Jejunum (tissue), 1 donor: ENCODE measurements around a stretch of chr1.

GRCh38 chr1:2541438-2542155, 11.5 kb upstream of the HES5 start:
- PRO-cap, result no peak

DNA sequence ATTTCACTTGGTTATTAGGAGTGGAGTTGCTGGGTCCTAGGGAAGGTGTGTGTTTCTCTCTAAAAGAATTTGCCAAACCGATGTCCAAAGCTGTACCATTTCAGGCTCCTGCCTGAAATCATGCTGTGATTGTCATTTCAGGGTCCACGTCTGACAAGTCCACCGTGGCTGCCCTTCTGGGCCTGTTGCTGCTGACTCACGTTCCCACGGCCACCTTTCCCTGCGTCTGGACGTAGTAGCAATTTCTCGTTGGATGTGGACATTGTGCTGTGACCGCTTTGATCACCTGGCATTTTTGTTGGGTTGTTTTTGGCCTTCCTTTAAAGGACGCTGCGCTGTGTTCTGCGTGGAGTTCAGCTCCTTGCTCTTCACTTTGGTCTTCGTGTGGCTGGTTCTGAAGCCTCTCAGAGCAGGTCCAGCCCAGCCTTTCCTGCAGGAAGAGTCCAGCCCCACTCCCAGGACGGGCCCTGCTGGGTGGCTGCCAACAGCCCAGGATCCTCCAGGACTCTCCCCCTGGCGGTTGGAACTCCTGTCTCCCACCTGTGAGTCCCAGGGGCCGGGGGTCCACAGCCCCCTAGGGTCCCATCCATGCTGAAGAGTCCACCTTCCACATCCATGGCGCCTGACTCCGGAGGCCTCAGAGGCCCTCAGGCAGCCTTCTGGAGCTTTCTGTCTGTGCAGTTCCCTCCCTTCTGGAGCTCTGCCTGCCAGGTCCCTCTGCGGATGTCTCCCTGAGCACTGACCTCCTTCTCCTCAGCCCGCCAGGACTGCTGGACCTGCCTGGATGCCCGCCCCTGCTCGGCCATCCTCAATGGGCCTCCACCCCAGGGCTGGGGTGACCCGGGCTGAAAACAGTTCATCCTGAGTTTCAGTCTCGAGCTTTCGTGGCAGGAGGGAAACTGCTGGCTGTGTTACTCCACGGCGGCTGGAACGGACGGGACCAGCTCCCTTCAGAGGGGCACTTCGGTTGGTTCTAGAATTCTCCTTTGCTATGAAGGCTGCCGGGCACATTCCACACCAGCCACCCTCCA, 4.6 kb upstream of the TNFRSF14 start:
- PRO-cap, result no peak

DNA sequence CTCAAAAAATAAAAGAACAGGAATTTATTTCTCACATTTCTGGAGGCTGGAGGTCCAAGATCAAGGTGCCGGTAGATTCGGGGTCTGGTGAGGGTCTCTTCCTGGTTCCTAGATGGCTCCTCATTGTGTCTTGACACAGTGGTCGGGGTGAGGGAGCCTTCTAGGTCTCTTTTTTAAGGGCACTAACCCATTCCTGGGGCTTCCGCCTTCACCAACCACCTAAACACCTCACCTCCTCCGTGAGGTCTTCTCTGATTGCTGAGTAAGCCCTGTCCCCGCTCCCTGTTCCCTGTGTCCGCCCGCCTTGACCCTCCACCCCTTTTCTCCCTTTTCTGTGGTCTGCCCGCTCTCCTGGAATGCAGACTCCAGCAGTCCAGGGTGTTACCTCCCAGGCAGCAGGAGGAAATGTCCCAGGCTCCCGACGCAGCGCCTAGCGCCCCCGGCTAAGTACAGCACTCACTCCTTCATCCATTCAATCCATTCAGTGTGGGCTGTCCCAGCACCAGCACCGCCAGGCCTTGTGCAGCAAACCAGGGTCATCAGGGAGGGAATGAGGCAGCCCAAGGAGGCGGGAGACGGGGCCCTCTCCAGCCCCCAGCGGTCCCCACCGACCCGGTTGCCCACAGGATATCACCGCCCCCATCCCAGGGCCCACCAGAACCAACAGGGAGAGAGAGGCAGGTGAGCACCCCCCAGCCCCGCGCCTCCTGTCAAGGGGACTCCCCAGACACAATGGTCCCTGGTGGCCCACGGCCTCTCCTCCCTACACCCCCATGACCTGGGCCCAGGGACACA, 10.0 kb downstream of the TNFRSF14 start:
- PRO-cap, result no peak

- PRO-cap, result no peak
These were observed 22.6 kb downstream of the PRXL2B start for GRCh38 chr1:2609301-2609500.

DNA sequence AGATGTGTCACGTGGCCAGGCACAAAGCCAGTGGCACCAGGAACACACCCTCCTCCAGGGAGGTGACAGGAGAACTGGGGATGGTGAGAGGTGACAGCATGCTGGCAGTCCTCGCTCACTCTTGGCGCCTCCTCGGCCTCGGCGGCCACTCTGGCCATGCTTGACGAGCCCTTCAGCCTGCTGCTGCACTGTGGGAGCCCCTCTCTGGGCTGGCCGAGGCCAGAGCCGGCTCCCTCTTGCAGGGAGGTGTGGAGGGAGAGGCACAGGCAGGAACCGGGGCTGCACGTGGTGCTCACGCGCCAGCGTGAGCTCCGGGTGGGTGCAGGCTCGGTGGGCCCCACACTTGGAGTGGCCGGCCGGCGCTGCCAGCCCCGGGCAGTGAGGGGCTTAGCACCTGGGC, 11.5 kb upstream of the TTC34 start:
- PRO-cap, result no peak

DNA sequence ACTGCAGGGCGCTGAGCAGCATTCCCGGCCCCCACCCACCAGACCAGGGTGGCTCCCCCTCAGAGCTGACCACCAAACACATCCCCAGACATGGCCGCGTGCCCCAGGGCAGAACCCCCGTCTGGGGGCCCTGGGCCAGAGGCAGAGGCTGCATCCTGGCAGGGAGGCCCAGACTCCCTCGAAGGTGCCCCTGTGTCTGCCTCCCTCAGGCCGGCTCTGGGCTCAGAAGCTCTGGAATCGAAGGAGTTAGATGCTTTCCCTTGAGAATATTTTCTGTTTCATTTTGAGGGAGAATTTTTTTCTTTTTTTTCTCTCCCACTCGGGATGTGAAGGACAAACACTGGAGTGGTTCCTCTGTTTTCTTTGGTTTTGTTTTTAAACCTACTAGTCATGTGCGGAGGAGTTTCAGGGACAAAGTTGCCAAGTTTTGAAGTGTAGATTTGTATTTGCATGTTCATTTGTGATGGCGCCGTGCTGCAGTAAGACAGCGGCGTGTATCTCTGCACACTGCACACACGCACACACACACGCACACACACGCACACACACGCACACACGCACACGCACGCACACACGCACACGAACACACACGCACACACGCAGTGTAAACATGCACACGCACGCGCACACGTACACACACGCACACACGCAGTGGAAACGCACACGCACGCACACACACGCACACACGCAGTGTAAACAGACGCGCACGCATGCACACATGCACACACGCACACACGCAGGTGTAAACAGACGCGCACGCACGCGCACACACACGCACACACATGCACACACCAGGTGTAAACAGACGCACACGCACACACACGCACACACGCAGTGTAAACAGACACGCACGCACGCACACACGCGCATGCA, 44.9 kb downstream of the PRDM16 start:
- PRO-cap, result no peak

DNA sequence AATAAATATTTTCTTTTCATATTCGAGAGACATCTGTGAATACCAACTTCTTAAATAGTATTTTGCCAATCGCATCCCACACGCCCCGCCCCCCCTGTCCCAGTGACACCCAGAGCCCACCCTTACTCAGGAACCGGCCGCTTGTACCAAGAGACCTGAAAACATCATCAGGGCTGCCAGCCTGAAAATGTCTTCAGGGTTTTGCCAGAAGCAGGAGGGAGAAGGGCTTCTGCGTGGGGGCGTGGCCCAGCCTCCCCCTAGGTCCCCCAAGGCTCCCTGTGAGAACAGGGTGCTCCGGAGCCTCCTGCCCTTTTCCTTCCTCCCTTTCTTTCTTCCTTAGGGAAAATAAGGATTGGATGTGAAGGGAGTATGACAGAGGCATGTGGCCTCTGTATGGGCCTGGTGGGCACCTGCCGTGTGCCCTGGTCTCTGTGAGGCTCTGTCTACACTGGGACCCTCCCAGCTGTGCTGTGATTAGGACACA, 126.5 kb downstream of the PRDM16 start:
- PRO-cap, result no peak

DNA sequence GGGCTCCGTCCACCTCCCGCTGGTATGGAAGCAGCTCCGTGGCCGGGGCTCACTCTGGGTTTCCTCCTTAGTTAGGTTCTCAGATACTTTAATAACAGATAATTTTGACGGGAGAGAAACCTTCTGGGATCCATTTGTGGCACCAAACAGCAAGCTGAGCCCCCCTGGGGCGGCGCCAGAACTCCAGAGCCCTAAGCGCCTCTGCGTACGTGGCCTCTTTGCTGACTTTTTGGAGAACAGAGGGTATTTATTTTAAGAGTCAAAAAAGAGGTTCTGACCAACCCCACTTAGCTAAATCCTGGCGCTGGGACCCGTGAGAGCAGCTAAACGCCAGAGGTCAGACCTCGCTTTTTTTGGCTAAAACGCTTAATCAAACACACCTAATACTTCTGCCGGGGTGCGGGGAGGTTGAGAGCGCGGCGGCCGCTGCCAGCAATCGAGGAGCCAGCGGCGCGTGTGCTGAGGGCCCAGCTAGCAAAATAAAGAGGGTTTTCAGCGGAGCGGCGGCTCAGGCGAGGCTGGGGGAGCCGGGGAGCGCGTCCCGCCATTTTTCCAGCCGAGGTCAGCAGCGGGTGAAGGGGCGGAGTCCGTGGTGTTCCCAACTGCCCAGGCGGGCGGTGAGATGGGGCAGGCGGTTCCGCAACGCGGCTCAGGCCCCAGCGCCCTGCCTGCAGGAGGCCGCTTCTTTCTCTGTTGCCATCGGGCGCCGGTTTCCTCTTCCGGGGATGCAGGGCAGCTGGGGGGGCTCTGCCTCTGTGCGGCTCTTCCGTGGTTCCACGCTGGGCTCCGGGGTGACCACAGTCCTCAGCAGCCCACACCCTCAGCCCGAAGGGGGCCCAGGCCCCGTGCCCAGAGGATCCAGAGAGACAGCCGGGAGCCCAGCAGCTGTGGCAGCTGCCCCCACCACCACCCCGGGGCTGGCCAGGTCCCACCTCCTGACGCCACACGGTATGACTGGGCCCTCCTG, 171.8 kb downstream of the PRDM16 start:
- PRO-cap, result no peak

GRCh38 chr1:3247276-3247702, 178.3 kb downstream of the PRDM16 start:
- PRO-cap, result unidirectional peak, plus-strand start at chr1:3247533; unidirectional peak, plus-strand start at chr1:3247588; unidirectional peak, plus-strand start at chr1:3247645

GRCh38 chr1:3251037-3251693, 182.2 kb downstream of the PRDM16 start:
- PRO-cap, result bidirectional peak, plus-strand start at chr1:3251361, minus-strand start at chr1:3251266

DNA sequence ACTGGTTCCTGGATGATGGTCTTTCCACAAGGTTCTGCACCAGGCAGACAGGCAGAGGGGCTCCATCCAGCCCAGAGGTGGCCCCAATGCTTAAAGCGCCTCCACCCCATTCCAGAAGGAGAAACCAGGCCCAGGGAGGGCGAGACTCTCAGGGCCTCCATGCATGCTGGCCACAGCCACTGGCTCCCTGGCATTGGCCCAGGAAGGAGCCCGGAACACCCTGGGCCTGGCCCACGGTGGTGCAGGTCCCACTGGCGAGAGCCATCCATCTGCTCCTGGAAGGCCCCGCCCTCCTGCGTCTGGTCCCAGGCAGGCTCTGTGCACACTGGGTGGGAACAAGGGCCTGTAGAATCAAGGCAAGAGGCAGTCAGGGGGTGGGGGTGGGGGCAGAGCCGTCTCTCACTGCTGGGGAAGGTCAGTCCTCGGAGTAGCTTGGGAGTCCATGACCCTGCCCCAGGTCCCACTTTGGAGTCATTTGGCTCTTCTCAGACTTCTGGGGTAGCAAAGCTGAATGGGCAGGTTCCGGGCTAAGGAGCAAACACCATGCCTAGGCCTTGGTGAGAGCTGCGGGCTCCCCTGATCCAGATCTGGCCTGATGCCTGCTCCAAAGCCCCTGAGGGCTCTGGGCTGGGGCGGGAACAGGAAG, 107.2 kb upstream of the ARHGEF16 start:
- PRO-cap, result no peak

DNA sequence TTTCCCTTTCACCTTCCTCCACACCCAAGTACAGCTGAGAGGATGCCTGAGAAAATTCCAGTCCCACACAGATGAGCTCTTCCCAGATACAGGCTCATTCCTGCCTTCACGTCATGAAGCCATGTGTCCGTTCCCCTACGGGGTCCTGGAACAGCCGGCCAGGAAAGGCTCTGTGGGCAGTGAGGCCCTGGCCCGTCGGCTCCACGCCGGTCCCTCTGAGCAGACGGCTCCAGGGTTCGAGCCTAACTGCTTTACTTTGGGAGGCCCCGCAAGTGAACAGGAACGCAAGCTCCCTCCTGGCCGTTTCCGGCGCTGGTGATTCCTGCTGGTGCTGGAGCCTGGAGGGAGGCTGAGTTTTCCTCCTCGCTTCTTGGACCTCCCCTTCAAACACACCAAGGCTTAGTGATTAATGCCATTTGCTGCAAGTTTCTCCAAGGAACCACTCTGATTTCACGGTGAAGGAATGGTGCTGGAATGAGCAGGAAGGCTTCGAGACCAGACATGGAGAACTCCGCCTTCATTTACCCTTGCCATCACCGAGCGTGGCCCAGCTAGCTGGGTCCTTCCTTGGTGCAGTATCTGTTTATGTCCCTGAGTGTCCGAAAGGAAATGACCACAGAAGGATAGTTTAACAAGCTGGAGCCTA, 57.0 kb upstream of the ARHGEF16 start:
- PRO-cap, result no peak

GRCh38 chr1:3419272-3419754, 35.2 kb upstream of the ARHGEF16 start:
- PRO-cap, result no peak

GRCh38 chr1:3530792-3532028, 76.7 kb downstream of the ARHGEF16 start:
- PRO-cap, result bidirectional peak, plus-strand start at chr1:3531581, minus-strand start at chr1:3531411

- PRO-cap, result bidirectional peak, plus-strand start at chr1:3625045, minus-strand start at chr1:3624779
These were observed 612 bp upstream of the TPRG1L start for GRCh38 chr1:3623946-3624859.

DNA sequence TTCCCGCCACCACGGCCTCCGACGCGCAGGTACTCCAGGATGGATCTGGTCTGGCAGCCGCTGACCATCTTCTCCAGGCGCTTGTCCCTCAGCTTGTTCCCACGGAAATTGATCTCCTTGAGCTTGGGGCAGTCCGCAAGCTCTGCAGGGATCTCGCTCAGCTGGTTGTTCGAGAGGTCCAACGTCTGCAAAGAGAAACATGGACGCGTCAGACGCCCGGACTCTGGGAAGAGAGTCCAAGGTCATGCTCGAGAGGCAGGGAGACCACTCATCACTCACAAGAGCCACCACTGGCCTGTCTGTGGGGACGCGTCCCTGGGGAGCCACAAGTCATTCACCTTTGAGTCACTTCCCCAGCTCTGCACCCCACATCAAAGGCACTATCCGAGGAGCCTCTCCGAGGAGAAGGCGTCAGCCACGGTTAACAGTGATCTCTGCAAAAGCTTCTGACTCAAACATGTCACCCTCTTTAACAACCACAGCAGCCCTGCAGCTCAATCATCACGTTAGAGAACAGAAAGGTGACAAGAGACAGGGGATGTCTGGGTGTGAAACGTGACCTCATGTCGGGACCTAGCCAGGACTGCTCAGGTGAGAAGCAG, 9.1 kb downstream of the LRRC47 start:
- PRO-cap, result no peak

- PRO-cap, result no peak
These were observed 7.9 kb downstream of the DFFB start for GRCh38 chr1:3865011-3865818.

DNA sequence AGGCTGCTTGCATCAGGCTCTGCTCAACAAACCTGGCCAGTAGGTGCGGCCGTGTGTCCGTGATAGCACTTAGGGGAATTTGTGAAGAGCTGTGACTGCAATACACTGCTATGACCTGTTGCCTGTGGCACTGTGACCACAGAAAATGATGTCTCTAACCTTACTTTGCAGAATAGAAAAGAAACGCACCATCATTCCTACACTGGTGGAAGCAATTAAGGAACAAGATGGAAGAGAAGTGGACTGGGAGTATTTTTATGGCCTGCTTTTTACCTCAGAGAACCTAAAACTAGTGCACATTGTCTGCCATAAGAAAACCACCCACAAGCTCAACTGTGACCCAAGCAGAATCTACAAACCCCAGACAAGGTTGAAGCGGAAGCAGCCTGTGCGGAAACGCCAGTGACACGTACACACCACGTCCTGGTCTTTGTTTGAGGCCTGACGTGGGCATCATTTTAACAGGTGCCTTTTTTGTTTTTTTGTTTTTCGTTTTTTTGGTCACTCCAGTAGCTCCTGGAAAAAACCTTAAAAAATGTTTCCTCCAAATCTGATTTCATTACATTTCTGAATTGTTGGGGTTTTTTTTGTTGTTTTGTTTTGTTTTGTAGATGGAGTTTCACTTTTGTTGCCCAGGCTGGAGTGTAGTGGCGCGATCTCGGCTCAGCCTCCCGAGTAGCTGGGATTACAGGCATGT, 16.6 kb downstream of the C1orf174 start:
- PRO-cap, result no peak

GRCh38 chr1:4127286-4127631, 227.2 kb upstream of the C1orf174 start:
- PRO-cap, result no peak

GRCh38 chr1:4352575-4352922, 301.9 kb upstream of the AJAP1 start:
- PRO-cap, result no peak